GM12891 (cell line): ENCODE measurements around the genes CAPN1, POLA2, SCYL1 and LTBP3.

DNA sequence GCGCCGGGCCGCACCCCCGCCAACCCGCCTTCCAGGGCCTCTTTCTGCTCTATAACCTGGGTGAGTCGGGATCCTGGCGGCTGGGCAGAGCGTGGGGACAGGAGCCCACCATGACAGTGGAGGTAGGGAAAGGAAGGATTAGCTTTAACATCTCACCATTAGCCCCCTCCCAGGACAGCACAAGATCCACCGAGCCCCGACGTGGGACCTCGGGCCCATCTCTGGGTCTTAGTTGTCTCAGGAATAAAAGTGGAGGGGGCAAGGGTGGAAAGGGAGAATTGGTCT, 739 bp downstream of the SAC3D1 start:
- RRBS = 2% methylated on average over 2 of the region's 12 CpGs

DNA sequence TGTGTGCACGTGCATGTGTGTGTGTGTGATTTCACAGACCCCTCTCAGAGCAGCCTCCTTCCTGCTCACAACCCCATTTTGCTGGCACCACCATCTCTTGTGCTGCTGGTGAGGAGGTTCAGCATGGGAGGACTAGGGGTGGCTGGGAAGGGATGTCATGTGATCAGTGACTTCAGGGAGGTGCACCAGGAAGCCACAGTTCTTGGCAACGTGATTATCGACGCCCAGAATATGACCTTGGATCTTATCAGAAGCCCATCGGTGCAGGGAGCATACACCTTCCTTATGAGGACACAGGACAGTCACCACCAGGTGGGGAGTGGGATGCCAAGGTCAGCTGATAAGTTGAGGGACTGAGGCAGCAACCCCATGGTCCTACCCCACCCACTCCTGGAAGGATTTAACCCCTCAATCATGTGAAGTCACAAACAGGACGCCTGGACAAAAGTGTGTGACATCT, 1.8 kb upstream of the NAALADL1 start:
- RRBS = no CpG with 5 or more reads among the region's 6 CpGs

DNA sequence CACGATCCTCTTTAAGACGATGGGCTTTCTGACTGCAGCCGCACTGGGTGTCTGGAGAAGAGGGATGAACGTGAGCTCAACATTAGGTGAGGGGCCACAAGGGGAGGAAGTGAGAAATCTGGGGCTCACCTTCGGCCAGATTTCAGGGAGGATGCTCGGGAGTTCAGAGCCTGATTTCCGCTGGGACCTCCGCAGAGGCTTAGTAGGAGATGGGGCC, 432 bp downstream of the CDCA5 start:
- RRBS = no CpG with 5 or more reads among the region's 8 CpGs

GRCh38 chr11:65115650-65116056, 1.8 kb downstream of the ZNHIT2 start:
- RRBS = 97% methylated on average over 4 of the region's 16 CpGs

GRCh38 chr11:65181480-65182043, at the start of gene CAPN1:
CAPN1 (plus strand) TSS chr11:65181928.
- RRBS = 2% methylated on average over 34 of the region's 48 CpGs

DNA sequence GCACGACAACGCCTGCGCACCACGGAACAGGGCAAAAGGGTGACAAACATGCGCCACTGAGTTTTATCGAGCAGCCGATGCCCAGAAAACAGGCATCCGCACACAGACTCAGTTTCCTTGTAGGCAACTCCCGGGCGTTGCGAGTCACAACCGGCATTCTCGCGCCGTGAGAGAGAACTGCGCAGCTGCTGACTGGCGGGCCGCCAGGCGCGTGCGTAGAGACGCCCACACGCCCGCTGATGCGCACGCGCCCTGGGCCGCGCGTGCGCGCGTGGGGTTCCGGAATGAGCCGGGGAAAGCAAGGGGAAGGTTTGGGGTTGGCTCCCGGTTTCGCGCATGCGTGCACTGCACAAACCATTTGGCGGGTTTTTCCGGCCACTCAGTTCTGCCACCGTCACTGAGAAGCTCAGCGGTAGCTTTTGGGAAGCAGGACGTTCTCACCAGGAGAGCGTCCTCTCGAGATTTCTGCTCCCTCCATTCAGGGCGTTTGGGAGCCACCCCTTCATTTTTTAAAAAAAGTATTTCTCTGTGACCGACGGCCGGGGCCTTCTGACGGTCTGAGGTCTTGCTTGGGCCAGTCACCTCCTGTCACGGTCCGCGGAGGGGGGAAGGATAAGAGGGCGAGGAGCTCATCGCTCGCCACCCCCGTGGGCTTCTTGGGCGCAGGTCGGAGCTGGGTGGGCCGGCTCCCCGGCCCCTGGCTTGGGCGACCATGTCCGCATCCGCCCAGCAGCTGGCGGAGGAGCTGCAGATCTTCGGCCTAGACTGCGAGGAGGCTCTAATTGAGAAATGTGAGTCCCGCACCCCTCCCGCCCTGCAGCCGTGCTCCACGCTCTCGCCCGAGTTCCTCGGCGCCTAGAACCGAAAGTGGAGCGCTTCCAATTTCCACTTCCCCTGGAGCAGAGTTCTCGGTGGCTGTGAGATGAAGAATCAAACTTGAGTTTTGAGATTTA, at the start of gene POLA2:
POLA2 (plus strand) TSS at position 382 of the 953 bp plus-strand sequence.
- RRBS = 0% methylated on average over 3 of the region's 79 CpGs

- RRBS = no CpG with 5 or more reads among the region's 29 CpGs
Observed at GRCh38 chr11:65355880-65356352, 1.4 kb downstream of the TIGD3 start.

DNA sequence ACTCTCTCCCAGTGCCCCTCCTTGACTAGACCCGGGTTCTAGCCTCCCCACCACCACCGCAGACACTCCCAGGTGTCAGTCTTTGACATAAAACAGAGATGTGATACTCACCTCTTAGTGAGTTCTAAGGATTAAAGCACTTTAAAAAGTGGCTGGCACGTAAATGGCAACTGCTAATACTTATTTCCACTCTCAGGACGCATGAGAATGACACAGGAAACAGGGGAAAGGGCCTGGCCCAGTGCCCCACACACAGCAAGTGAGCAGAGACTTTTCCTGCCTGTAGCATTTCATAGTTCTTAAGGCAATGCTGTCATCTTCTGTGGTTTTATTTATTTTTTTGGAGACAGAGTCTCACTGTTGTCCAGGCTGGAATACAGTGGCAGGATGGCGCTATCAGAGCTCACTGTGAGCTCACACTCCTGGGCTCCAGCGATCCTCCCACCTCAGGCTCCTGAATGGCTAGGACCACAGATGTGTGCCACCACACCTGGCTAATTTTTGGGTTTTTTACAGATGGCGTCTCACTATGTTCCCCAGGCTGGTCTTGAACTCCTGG, 2.0 kb upstream of the FRMD8 start:
- RRBS = no CpG with 5 or more reads among the region's 7 CpGs

- RRBS = no CpG with 5 or more reads among the region's 18 CpGs
Observed at GRCh38 chr11:65413238-65414089, 27.0 kb downstream of the FRMD8 start.

- RRBS = no CpG with 5 or more reads among the region's 2 CpGs
Observed at GRCh38 chr11:65426576-65426997, 40.1 kb downstream of the FRMD8 start.

DNA sequence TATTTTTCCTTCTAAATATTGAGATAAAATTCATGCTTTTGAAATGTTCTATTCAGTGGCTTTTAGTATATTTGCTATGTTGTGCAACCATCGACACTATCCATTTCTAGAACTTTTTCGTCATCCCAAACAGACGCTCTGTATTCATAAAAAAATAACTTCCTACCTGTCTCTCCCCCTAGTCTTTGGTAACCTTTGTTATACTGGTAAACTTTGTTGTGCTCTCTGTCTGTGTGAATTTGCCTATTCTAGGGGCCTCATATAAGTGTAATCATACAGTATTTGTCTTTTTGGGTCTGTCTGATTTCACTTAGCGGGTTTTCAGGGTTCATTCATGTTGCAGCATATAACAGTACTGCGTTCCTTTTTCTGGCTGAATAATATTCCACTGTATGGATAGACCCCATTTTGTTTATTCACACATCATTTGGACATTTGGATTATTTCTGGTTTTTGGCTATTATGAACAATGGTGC, 52.0 kb downstream of the FRMD8 start:
- RRBS = no CpG with 5 or more reads among the region's 5 CpGs

GRCh38 chr11:65447899-65448861, 61.7 kb downstream of the FRMD8 start:
- RRBS = no CpG with 5 or more reads among the region's 9 CpGs

DNA sequence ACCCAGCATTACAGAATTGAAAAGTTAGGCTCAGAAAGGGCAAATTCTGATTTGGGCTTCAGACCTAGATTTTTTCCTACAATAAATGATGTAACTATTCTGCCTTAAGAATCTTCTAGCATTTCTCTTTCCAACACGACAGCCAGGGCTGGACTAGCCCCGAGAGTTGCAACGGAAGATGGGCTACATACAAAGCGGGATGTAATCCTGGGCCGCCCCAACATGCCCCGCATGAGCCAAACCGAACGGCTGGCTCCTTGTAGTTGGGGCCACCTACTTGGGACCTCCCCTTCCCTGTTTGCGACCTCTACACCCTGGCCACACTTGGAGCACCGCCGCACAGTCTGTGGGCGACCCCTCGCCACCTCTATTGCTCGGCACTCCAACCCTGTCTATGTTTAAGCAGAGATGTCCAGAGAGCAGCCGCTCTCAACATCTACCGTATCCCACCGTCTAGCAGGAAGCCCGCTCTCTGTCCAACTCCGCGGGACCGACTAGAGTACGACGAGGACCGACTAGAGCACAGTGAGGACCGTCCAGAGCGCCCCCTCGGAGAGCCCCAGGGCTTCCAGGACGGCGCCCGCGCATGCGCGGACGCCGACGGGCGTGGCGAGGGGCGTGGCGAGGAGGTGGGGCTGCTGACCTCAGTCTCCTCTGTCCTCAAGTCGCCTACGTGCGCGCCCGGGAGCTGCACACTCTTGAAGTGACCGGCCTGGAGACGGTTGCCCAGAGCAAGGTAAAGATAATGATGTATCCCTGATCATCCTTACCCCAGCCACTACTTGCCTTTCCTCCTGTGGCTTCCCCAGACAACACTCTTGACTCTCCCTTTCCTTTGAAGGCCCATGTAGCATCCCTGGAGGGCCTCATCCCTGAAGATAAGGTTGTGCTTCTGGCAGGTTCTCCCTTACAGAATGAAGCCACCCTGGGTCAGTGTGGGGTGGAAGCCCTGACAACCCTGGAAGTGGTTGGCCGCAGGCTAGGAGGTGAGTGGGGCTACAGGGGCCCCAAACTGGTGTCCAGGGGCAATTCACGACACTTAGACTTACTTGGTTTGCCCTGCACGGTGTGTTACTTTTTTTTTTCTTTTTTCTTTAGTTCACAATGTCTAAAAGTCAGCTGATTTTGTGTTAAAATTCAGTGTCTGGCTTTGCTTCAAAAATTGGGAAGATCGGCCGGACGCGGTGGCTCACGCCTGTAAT, 68.6 kb downstream of the FRMD8 start:
- RRBS = no CpG with 5 or more reads among the region's 55 CpGs

DNA sequence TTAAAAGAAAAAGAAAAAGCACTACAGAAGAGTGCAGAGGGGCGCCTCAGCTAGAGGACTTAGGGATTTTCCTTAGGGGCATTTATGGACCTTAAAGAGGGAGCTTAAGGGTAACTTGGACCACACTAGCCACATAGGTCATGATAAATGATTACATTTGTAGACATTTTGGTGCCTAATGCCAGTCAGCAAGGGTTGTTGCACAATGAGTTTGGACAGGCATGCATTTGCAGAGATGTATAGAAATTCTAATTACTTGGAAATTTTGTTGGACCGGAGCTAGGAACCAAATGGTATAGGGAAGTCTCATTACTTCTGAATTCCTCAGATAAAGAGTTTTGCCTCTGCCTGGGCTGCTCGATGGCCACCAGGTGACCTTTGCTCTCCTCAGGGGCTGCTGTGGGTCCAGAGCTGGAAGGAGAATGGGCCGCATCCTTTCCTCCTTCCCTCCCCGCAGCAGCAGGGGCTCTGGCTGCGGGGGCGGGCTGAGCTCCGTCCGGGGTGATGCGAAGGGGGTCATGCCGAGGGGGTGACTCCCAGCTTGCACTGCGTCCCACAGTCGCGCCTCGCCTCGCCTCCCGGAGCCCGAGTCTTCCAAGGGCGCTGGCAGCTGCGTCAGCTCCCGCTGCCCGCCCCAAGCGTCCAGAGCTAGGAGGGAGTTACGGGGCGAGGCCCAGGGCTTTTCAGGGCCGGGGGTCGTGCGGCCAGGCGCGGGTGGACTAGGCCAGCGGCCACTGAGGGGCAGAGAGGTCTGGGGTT, 46.3 kb upstream of the SCYL1 start:
- RRBS = 96% methylated on average over 9 of the region's 31 CpGs

DNA sequence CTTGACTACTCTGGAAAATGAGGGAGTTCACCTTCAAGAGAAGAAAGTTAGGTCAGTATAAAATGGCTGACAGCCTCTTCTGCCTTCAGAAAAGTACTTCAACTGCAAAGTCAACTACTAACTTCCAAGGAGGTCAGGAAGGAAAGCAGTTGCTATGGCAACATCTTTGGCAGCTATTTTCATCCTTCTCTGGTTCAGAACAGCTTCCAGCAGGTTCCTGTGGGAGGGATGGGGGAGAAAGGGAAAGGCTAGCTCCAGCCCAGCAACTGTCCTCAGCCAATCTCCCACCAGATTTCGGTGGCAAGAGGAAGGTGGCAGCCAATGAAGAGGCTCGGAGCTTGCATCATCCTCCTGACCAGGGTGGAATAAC, 37.5 kb upstream of the SCYL1 start:
- RRBS = no CpG with 5 or more reads among the region's 2 CpGs

DNA sequence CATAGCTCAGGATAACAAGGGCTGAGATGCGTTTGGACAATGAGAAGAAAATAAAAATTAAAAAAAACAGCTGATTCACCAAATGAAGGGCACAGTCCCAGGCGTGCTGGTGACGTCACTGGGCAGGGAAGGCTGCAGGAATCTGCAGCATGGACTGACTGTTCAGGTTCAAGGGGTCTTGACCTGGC, 36.2 kb upstream of the SCYL1 start:
- RRBS = no CpG with 5 or more reads among the region's 3 CpGs

GRCh38 chr11:65492550-65493652, 32.0 kb upstream of the SCYL1 start:
- RRBS = no CpG with 5 or more reads among the region's 13 CpGs

DNA sequence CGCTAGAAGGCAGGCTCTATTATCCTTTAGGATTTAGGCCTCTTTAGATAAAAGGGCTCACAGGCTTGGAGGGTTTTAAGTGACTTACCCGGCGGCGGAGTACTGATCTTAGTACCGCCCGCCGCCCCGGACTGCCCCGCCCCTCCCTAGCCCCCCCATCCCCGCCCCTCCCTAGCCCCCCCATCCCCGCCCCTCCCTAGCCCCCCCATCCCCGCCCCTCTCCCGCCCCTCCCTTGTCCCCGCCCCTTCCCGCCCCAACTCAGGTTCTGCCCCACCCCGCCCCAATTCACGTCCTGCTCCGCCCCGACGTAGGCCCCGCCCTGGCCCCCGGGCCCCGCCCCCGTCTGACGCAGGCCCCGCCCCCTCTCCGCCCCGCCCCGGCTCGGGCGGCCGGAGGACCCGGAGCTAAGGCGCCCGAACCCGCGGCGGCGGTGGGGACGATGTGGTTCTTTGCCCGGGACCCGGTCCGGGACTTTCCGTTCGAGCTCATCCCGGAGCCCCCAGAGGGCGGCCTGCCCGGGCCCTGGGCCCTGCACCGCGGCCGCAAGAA, at the start of gene SCYL1:
SCYL1 (plus strand) TSS at position 370 of the 550 bp plus-strand sequence.
- RRBS = 1% methylated on average over 17 of the region's 51 CpGs

DNA sequence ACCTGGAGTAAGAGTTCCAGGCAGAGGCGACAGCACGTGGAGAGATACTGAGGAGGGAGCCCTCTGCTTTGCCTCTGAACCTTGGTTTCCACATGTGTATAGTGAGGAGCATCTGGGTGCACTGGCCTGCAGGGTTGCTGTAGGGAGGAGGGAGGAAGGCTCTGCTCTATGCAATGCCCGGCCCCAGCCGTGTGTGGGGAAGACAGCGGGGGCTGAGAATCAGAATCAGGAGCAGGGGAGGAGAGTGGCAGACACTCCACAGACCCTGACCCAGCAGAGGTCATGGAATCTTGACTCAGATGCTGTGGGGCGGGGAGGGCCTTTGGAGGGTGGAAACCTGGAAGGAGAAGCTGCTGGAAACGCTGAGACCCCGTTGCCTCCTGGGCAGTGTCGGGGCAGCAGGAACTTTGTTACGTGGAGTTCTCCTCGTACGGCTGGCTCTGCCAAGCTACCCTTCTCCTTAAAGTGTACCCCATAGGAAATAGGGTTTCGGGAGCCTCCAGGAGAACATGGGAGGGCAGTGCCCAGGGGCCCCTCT, 4.1 kb downstream of the SCYL1 start:
- RRBS = no CpG with 5 or more reads among the region's 13 CpGs

- RRBS = 5% methylated on average over 25 of the region's 72 CpGs
Observed at GRCh38 chr11:65558056-65558822, at the start of gene LTBP3. LTBP3 (minus strand) TSS chr11:65558359.